Myometrial cell (primary cell): ENCODE data around the gene ANKRD33.

GRCh38 chr12:50201858-50202777, 34.9 kb upstream of the CERS5 start:
- RAMPAGE, long total RNA, result no peak

DNA sequence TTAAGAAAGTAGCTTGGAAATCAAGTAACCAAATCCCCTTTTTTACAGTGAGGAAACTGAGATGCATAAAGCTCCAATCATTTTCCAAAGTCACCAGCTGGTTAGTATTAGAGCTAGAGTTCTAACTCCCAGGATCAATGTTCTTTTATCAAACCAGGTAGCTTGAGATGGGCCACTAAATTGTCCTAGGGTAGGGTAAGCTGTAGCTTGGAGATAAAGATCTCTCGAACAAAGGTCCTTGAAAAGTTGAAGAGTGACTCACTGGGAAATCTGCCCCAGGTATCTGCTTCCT, 29.0 kb downstream of the LIMA1 start:
- RAMPAGE, long total RNA, result no peak

- RAMPAGE, long total RNA, result no peak
Measured at GRCh38 chr12:50277138-50277868, 6.0 kb downstream of the LIMA1 start.

DNA sequence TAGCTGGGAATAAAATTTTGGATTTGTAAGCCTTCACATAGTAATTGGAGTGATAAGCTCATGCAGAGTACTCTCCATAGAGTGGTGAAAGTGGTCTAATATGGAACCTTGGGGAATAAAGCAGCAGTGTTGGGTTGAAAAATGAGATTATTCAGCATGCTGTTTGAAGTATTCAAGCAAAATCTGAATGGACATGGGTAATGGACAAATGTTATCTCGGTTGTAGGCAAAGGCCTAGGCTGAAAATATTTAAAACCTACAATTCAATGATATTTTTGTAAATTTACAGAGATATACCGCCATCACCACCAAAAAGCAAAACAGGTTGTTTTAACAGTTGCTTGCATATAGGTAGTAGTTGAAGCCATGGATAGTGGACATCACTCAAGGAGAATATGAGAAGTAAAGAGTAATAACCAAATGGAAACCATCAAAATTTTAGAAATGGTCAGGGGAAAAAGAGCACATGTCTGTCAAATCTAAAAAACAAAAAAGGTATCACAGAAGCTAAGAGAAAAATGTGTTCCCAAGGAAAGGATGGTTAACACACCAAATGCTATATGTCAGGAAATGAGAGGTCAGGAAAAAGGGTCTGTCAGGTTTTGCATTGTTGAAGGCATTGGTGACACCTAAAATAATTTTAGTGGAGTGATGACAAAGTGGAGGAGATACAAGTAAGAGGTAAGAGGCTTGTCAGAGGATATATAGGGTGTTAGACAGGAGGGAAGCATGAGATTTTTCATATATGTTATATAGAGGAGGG, 39.1 kb upstream of the DIP2B start:
- RAMPAGE, long total RNA, result no peak

DNA sequence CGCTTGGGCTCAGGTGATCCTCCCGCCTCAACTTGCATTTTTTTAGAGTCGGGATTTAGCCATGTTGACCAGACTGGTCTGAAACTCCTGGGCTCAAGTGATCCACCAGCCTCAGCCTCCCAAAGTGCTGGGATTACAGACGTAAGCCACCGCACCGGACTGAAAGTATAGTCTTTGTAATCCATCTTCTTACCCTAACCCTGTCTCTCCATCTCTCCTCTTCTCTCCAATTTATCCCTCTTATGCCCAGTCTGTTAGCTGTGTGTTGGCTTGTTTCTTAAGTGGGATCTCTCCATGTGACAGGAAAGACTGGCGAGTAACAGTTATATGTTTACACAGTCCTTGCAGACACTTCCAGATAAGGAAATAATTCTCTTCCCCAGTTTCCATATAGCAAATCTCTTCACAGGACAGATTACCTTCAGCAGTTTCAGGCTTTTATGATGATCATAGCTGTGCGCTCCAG, 16.1 kb upstream of the DIP2B start:
- RAMPAGE, long total RNA, result no peak

GRCh38 chr12:50505897-50506493, 1.2 kb downstream of the DIP2B start:
- RAMPAGE, long total RNA, result no peak

DNA sequence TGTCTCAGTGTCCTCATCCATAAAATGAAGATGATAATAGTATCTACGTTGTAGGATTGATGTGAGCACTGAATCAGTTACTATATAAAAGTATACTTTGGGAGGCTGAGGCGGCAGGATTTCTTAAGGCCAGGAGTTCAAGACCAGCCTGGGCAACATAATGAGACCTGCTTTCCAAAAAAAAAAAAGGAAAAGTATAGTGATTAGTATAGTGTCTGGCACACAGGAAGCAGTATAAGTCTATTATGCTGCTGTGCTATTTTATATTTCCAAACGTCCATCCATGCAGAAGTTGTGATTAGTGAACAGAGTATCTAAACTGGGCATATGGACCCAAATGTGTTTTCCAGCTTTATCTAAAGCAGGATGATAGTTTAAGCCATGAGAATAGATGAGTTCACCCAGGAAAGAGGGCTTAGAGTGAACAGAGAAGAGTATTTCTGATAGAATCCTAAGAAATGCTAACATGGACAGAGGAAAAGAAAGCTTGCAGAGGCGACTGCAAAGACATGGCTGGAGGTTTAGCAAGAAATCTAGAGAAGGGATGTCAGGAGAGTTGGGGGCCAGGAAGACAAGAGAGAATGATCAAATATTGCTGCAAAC, 23.6 kb downstream of the DIP2B start:
- RAMPAGE, long total RNA, result no peak

DNA sequence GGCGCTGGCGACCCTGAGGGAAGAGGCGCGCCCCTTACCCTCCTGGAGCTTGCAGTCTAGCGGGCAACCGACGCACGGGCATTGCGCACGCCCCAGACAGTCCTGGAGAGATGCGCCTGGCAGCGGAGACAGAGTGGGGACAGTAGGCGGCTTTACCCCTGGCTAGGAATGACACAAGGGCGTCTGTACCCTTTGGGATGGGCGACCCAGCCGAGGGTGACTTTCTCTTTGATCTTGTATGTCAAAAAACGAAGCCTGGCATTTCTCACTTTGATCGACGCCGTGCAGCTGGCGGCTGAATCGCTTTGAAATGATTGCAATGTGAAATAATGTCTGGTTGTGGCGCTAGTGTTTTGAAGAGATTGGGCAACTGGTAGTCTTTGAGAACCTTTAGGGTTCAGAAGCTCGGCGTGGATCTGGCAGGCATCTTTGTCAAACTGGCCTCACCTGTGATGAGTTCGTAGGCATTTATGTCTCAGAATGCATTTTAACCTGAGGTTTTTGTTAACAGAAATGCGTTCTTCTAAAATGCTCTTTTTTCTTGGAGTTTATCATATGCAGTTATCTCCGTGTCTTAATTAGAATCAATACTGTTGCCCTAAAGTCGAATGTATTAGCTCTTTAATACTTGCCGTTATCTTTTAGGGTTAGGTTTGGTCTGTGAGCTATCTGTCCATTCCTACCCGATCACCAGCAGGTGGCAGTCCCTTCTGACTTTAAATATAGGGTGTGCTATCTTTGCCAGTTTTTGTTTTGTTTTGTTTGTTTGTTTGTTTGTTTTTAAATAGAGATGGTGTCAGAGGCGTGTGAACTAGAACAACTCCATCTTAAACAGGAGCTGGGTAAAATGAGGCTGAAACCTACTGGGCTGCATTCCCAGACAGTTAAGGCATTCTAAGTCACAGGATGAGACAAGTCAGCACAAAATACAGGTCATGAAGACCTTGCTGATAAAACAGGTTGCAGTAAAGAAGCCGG, 1.1 kb downstream of the ATF1 start:
- RAMPAGE, long total RNA, result no peak

DNA sequence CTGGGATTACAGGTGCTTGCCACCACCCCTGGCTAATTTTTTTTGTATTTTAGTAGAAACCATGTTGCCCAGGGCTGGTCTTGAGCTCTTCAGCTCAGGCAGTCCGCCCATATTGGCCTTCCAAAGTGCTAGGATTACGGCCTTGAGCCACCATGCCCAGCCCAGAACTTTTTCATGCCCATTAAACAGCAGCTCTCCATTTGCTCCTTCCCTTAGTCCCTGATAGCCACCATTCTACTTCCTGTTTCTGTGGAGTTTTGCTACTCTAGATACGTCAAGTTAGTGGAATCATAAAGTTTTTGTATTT, 14.8 kb downstream of the ATF1 start:
- RAMPAGE, long total RNA, result no peak

- RAMPAGE, long total RNA, result no peak
Measured at GRCh38 chr12:50934273-50935056, 9.7 kb downstream of the METTL7A start.

- RAMPAGE, long total RNA, result no peak
Measured at GRCh38 chr12:50999223-50999535, 27.0 kb downstream of the SLC11A2 start.

- RAMPAGE, long total RNA, result no peak
Measured at GRCh38 chr12:51005112-51006167, 20.7 kb downstream of the SLC11A2 start.

GRCh38 chr12:51124525-51125242, 41.3 kb upstream of the CSRNP2 start:
- RAMPAGE, long total RNA, result no peak

DNA sequence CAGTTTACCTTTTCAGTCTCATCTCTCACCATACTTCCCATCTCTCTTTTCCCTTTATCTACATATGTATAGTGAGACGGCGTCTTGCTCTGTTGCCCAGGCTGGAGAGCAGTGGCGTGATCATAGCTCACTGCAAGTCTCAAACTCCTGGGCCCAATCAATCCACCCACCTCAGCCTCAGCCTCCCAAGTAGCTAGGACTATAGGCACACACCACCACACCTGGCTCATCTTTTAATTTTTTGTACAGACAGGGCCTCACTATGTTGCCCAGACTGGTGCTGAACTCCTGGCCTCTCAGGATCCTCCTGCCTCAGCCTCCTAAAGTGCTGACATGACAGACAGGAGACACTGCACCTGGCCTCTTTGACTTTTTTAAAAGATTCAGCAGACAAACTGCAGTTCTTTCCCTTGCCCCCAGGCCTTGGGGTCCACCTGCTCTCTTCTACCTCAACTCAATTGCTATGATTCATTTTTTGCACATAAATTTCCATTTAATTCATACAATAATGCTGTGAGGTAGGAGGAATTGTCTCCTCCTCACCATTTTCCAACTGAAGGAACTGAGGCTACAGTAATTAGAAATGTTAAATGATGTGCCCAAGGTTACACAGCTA, 33.5 kb downstream of the TFCP2 start:
- RAMPAGE, long total RNA, result no peak

GRCh38 chr12:51171896-51172598, 888 bp downstream of the TFCP2 start:
- RAMPAGE, long total RNA, result no peak

- RAMPAGE, long total RNA, result no peak
Measured at GRCh38 chr12:51173396-51173618, 372 bp upstream of the TFCP2 start.

DNA sequence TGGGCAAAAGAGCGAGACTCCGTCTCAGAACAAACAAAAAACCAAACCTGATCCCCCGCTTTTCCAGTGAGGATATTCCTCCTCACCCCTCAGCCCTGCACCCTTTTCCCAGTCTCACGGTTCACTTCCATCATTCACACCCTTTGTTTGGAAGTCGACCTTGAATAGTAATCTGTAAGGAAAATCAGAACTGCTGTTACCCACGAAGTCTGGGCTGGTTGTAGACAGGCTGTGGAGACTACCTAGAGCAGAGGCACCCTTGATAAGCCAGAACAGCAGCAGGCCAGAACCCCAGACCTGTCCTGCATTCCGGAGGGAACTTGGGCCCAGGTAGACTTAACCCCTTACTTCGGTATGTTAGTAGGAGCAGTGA, 1.1 kb downstream of the DAZAP2 start:
- RAMPAGE, long total RNA, result no peak

GRCh38 chr12:51751635-51752219, 63.0 kb downstream of the TMDD1 start:
- RAMPAGE, long total RNA, result no peak

DNA sequence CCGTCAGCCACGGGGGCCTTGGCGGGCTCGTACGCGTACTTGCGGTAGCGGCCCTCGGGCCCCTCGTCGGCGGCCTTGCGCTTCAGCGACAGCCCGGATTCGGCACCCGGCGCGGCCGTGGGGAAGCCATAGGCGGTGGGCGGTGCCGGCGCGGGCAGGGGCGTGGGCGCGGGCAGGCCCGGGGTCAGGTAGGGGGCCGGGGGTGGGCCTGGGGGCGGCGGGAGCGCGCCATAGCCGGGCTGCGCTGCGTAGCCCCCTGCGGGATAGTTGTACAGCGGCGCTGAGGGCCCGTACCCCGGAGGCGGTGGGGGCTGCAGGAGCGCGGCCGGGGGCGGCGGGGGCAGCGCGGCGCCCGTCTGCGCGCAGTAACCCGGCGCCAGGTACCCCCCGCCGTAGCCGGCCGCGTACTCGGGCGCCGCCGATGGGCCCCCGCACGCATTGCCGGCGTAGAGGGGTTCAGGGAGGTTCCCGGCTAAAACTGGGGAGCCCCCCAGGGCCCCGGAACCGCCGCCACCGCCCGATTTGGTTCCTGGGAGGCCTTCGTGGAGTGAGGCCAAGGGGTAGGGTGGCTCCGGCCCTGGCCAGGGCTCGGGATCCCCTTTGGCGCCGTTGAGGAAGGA, 6.9 kb upstream of the TMDD1 start:
- RAMPAGE, long total RNA, result no peak

DNA sequence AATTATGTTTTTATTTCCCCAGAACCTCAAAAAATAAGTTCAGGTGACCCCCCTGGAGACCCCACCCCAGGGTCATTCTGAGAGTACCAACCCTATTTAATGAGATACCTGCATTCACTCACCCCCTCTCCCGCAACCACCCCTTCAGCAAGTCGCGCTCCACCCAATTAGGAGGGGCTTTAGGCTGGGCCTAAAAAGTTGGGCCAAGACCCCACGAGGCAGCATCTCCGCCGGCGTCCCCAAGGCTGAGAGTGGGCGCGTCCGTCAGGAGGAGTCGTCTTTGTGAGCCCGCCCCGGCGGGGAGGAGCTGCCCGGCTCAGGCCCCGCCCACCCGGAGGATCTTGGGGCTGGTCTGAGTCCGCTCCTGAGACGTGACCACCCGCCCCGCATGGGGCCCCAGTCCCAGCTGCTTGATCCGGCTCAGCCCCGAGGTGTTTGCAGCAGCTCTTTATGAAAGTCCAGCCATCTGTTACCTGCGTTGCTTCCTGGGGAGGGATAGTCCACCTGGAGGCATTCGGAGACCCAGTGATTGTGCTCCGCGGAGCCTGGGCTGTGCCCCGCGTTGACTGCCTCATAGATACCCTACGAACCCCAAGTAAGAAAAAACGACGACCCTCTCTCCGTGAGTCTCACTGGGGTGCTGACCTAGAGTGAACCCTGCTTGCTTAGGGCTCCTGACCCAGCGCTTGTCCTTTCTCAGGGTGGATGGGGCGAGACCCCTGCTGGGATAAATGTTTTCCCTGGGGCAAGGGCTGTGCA, at the start of gene ANKRD33:
ANKRD33 (plus strand) TSS at position 367 of the 759 bp plus-strand sequence.
- RAMPAGE, long total RNA, result no peak